Parotid gland (tissue), 1 donor: ENCODE data around the genes DKK1 and MBL2.

DNA sequence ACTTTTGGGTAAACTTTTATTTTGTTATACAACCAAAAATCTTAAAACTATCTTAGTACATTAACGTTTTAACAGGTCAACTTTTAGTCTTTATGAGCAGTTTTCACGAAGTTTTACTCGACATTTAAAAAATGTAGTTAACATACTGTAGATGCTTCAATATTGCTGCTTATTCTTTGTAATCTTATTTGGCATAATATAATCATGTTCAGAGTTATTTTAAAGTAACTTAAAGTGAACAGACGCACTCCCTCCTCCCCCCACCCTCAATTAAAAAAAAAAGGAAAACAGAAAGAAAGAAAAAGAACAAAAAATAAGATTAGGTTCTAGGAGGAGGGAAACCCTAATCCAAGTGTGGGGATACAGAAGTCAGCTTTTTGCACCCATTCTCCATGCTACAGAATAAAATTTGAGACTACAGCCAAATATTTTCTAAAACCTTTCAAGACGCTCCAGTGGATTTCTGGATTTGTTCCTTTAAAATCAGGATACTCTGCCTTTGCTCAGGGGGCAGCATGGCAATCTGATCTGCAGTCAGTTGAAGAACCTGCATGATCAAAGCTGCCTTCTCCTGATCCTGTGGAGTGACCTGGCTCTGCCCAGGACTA lies 2.0 kb downstream of the CSTF2T start:
- PRO-cap = no peak

- PRO-cap = no peak
These were observed 81.4 kb upstream of the DKK1 start for GRCh38 chr10:52232501-52233183.

- PRO-cap = no peak
These were observed 333 bp upstream of the DKK1 start for GRCh38 chr10:52313707-52314188.

DNA sequence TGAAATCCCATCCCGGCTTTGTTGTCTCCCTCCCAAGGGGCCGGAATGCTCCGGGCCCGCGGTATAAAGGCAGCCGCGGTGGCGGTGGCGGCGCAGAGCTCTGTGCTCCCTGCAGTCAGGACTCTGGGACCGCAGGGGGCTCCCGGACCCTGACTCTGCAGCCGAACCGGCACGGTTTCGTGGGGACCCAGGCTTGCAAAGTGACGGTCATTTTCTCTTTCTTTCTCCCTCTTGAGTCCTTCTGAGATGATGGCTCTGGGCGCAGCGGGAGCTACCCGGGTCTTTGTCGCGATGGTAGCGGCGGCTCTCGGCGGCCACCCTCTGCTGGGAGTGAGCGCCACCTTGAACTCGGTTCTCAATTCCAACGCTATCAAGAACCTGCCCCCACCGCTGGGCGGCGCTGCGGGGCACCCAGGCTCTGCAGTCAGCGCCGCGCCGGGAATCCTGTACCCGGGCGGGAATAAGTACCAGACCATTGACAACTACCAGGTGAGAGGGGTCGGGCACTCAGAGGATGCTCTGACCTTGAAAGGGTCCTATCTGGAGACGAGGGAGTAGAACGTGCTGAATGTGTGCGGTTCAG lies at the start of gene DKK1:
Gene DKK1 (plus strand): TSS at position 93 of the 583 bp plus-strand sequence.
- PRO-cap = no peak

- PRO-cap = no peak
These were observed 13.4 kb downstream of the MBL2 start for GRCh38 chr10:52759135-52759722.

- PRO-cap = no peak
These were observed at the start of gene MBL2 for GRCh38 chr10:52772613-52772994. Gene MBL2 (minus strand): TSS chr10:52772784.

DNA sequence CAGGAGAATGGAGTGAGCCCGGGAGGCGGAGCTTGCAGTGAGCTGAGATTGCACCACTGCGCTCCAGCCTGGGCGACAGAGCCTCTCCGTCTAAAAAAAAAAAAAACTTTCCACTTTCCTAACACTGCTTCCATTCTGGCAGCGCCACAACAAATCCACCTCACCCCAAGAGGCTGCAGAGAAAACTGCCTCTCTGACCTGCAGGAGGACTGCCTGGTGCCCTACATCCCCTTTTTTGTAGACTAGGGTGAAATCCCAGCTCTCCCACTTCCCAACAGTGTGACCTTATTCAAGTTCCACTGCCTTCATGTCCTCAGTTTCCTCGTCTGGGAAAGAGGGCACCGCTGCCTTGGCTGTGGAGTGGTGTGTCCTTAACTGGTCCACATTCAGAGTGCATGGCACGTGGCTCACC lies 2.6 kb upstream of the MBL2 start:
- PRO-cap = no peak

- PRO-cap = no peak
These were observed 685.4 kb upstream of the MBL2 start for GRCh38 chr10:53457963-53458310.

GRCh38 chr10:58266069-58266747 lies 1.5 kb downstream of the IPMK start:
- PRO-cap = no peak

- PRO-cap = no peak
These were observed 3.2 kb upstream of the UBE2D1 start for GRCh38 chr10:58331604-58331940.

DNA sequence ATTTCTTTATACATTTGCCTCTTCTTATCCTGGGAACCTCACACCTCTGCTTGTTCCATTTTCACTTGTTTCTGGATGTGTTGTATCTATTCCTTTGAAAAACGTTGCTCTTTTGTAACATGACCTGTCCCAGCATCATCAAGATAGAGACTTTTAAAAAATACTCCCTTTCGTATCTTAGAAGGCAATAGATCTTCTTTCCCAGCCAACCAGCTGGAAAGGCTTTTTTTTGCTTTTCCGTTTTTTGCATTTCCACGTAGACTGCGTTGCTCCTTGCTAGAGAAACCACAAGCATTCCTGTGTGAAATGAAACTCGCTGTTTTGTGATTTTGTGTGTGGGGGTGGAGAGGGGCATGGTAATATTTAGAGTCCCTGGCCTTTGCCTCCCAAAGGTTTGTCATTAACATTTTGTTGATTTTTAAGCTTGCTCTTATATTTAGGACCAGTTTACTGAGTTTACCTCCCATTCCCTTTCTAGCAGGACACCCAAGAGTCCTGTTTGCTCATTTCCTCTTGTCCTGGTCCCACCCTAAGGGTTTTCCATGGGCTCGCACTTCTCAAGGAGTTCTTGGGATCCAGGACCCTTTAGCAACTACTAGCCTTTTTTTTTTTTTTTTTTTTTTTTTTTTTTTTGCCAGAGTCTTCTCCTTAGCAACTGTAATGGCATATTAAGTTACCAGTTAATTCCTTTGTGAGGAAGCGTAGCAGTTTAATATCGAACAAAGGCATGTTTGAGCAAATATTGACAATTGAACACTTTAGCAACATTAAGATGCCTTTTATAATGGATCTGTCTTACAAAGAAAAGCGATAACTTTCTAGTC lies 243.6 kb downstream of the BICC1 start:
- PRO-cap = no peak

DNA sequence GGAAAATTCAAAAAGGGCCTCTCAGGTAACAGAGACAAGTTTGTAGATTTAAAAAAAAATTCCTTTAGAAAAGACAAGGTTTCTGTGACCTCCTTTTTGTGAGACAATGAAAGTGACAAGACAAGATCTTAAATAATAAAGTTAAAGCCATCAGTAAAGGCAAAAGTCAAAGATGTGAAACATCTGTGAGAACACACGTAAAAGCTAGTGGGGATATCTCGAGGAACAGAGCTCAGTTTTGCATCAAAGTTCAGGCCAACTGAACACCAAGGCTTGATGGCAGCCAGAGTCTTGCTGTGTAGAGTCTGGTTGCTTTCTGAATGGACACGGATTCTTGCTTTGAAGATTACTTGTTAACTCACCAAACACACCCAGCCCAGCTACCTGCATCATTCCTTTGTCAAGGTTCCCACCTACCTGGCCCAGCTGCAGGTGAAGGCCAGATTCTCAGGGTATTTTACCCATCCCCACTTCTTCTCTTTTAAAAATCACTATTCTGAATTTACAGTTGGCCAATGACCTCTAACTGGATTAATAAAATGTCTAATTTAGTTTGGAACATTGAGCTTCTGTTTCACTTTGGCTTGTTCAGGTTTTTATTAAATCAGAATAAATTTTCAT lies 174.5 kb upstream of the PHYHIPL start:
- PRO-cap = no peak

GRCh38 chr10:59177426-59177770 lies 955 bp downstream of the PHYHIPL start:
- PRO-cap = no peak

- PRO-cap = no peak
These were observed 523 bp downstream of the SLC16A9 start for GRCh38 chr10:59709195-59709458.

DNA sequence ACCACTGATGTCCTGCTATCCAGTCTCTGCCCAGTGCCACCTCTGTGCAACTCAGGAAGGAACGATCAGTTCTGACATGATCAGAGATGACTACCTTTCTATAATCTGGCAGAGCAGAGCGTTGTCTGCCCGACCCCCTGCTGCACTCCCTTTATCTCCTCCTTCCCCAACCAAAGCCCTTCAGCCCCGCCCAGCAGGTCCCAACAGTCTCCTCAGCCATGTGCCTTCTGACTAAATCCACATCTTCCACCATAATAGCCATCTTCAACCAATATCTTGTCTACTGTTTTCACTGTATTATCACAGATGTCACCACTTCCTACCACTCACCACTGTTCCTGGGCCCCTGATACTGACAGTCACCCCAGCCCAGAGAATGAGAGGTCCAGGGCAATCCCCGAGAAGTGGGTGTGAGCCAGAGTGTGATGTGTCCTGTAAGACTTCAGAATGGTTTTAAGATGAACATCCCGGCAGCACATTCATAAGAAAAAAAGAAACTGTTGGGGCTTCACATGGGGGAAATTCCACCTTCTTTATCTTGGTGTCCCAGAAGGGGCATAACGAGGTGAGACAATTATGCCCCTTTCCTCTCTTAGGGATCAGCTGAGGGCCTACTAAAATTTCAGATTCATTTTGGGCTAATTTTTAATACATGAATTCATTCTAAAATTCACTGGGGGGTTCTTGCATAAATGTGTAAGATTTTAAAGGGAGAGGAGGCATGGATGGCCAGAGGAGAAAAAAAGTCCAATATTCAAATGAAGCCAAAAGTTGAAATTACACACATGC lies 25.3 kb downstream of the CCDC6 start:
- PRO-cap = no peak

- PRO-cap = no peak
These were observed 549 bp downstream of the CCDC6 start for GRCh38 chr10:59905926-59906088.

- PRO-cap = no peak
These were observed 59.1 kb upstream of the CCDC6 start for GRCh38 chr10:59965246-59965992.

DNA sequence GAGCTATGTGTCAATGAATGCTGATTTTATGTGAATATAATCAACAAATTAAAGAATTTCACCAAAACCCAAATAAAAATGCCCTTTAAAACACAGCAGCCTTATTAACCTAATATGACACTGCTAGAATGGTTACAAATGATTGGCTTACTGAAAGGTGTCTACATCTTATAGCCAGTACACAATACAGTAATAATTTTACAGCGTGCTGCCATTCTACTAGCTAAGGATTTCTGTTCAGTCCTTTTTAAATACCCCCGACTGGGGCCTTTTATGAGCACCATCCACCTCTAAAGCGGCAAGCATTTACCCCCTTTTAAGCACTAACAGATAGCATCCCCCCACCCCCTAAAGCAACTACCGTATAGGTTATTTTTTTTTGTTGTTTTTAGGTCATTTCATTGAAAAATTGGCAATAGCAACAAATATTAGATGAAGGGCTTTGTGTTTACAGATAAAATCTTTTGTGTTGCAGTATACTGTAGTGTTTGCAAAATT lies 122.2 kb upstream of the CCDC6 start:
- PRO-cap = no peak

- PRO-cap = no peak
These were observed 238.5 kb upstream of the CCDC6 start for GRCh38 chr10:60144799-60145371.

DNA sequence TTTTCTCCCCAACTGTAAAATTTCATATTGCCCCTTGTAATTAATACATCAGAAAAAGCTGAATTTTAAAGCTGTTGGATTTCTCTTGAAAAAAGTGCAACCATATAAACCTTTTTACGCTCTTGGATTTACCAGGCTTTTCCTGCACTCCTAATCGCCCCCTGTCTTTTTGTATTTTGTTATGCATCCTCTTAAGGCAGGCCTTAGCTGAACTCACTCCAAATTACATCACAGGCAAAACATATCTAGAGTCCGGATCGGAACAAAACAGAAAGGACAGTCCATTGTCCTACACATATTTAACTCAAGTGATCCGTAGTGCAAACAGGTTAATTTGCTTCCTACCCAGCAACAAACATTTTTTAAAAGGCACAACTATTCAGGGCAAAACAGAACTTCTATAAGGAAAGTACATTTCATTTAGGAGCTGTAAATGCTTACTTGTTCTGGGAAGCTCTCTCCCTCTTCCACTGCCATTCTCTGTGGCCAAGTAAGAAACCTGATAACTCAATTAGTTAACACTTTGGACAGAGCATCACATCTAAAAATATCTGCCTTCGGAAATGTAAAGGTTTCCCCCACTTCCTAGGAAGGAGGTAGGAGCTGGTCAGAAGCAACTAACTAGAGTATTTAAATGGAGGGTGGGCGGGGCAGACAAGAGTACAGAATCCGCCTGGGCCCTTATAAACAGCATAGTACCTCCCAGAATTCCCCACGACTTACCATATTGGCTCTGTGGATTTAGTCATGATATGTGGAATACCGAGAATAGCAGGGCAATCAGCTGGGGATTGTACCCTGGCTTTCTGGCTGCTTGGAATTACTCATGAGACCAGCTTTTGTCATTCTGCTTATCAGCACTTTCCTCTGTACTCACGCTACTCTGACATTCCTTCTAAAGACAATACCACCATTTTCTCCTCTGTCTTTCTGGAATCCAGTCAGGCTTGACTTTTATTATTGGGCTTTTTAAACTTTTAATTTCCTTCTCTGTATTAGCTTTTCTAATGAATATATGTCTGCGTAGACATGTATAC lies 89.5 kb downstream of the ANK3 start:
- PRO-cap = no peak